Smooth muscle cell (in vitro differentiated cells): ENCODE measurements around a stretch of chr6.

GRCh38 chr6:106546765-106547222, 82.5 kb downstream of the RTN4IP1 start:
- RAMPAGE, long total RNA = no peak

DNA sequence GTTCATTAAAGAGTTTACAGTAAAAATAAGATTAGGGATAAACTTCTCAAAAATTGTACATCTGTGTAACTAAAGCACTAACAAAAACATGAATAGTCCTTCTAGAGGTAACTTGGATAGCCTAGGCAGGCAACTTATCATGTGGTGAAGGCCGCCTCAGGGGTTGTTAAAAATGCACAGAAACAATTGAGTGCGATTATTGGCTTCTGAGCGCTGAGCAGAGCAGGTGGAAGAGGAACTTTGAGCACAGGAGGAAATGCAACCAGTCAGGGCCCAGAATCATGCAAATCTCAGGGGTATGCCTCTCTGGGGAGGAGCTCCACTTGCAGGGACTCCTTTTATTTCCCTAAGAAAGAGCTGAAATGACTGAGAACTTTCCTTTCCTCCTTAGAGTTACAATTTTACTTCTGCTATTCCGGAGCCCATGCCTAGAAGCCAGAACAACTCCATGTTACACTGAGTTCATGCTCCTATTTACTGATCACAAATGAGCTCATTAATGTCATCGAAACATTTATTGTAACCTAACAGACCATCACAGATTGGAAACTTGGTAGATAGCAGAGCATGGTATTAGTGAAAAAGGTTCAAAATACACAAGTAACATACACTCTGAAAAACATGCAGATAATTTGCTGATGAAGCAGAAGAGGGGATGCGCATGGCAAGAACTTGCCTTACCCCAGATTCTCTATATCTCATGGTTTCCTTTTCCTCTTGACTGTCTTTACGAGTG, 37.4 kb downstream of the QRSL1 start:
- RAMPAGE, long total RNA = no peak

DNA sequence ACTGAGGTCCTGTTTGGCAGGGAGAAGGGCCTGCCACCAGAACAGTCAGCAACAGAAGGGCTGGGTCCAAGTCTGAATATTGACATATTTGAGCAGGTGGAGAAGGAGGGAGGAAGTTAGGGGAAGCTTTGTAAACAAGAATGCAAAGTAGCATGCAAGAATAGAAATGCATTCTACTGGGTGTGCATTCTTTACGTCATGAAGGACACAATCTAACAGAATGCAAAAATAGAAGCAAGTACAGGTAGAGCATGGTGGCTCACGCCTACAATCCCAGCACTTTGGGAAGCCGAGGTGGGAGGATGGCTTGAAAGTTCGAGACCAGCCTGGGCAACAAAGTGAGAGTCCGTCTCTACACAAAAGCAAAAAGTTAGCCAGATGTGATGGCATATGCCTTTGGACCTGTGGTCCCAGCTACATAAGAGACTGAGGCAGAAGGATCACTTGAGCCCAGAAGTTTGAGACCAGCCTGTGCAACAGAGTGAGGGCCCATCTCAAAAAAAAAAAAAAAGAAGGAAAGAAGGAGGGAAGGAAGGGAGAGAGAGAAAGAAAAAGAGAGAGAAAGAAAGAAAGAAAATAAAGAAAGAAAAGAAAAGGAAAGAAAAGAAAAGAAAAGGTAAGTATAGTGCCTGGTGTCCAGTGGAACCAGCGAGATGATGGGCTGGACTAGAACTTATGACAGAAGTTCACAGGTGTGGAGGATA, 100.7 kb downstream of the QRSL1 start:
- RAMPAGE, long total RNA = no peak

- RAMPAGE, long total RNA = no peak
These were observed 114.8 kb downstream of the CD24 start for GRCh38 chr6:106859623-106860143.

GRCh38 chr6:106886799-106887340, 87.7 kb downstream of the CD24 start:
- RAMPAGE, long total RNA = no peak

- RAMPAGE, long total RNA = no peak
These were observed 61.4 kb downstream of the CD24 start for GRCh38 chr6:106913206-106913375.

DNA sequence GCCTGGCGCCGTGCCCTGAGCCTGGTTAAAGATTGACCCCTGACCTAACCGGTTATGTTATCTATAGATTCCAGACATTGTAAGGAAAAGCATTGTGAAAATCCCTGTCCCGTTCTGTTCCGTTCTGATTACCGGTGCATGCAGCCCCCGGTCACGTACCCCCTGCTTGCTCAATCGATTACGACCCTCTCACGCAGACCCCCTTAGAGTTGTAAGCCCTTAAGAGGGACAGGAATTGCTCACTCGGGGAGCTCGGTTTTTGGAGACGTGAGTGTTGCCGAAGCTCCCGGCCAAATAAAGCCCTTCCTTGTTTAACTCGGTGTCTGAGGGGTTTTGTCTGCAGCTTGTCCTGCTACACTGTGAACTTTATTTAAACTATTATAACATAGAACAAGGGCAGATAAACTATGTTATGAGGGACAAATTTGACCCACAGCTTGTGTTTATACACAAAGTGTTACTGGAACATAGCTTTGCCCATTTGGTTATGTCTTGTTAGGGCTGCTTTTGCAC, 49.6 kb downstream of the CD24 start:
- RAMPAGE, long total RNA = no peak

DNA sequence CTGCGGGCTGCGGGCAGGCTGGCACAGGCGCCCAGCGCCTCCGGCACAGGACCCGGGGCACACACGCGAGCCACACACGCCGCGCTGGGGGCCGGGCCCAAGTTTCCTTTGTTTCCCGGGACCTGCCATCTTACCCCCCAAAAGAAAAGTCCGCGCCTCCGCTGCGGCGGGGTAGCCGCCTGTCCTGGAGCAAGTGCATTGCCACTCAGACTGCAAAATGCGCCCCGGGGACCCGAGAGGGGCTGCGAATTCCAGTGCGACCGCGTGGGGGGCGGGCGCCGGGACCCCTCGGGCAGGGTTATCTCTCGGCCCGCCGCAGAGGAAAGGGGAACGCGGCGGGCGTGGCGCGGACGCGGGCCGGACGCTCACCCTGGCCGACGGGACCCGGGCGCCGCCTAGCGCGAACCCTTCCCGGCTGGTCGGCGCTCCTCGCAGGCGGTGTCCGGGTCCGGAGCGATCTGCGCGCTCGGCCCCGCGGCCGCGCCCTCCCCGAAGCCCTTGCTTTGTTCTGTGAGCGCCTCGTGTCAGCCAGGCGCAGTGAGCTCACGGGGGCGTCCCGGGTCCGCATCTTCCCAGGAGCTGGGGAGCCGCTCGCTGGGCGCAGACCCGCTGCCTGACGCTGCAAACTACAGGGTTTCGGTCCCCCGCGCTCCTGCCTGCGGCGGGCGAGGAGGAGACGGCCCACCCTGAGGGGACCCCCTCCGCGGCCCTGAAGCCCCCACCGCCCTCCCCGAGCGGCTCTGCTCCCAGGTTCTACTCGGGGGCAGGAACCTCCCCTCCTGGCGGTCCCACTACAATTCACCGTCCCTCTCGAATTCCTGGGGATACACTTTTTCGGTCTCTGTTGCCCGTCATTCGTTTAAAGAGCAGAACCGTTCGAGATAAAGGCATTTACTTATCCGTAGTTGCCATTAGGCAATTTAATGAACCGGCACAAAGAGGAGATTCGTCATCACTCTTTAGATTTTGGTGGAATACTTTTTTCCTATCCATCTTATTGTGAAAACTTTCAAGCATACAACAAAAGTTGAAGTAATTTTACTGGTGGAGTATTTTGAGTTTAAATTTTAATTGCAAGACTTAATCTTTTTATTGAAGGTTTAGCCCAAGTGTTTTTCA, 830 bp upstream of the CD24 start:
- RAMPAGE, long total RNA = no peak

DNA sequence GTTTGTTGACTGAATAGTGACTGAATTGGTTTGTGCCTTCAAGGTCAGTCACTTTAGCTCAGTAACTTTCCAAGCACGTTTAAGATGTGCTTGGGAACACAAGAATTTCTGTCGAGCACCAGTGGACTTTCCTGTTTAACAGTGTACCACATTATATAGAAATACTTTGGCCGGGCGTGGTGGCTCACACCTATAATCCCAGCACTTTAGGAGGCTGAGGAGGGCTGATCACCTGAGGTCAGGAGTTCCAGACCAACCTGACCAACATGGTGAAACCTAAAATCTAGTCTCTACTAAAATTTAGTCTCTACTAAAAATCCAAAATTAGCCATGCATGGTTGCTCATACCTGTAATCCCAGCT, 1.8 kb upstream of the CD24 start:
- RAMPAGE, long total RNA = no peak

GRCh38 chr6:107116136-107116300, 703 bp upstream of the BEND3 start:
- RAMPAGE, long total RNA = no peak

DNA sequence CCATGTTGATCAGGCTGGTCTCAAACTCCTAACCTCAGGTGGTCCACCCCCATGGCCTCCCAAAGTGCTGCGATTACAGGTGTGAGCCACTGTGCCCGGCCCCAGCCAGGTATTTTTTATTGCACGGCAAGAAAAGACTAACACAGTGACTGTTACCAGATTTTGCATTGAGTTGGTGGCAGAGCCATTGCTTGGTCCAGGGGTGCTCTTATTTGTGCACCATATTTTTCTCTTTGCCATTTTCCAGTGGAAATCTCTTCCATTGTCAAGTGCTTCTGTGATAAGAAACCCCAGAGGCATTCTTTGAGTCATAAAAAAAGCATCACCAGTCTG, 74.2 kb upstream of the BEND3 start:
- RAMPAGE, long total RNA = no peak

DNA sequence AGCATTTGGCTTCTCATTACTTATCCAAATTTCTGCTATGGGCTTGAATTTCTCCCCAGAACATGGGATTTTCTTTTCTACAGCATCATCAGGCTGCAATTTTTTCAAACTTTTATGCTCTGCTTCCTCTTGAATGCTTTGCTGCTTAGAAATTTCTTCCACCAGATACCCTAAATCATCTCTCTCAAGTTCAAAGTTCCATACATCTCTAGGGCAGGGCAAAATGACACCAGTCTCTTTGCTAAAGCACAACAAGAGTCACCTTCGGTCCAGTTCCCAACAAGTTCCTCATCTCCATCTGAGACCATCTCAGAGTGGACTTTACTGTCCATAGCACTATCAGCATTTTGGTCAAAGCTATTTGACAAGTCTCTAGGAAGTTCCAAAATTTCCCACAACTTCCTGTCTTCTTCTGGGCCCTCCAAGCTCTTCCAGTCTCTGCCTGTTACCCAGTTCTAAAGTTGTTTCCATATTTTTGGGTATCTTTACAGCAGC, 55.4 kb downstream of the PDSS2 start:
- RAMPAGE, long total RNA = no peak

GRCh38 chr6:107459636-107460354, 431 bp upstream of the PDSS2 start:
- RAMPAGE, long total RNA = no peak

GRCh38 chr6:107488625-107489318, 1.1 kb upstream of the SOBP start:
- RAMPAGE, long total RNA = no peak

GRCh38 chr6:107561350-107561669, 71.4 kb downstream of the SOBP start:
- RAMPAGE, long total RNA = no peak

- RAMPAGE, long total RNA = no peak
These were observed 128.9 kb downstream of the SOBP start for GRCh38 chr6:107618796-107619155.

GRCh38 chr6:107657789-107658789, 166.0 kb downstream of the SCML4 start:
- RAMPAGE, long total RNA = no peak

DNA sequence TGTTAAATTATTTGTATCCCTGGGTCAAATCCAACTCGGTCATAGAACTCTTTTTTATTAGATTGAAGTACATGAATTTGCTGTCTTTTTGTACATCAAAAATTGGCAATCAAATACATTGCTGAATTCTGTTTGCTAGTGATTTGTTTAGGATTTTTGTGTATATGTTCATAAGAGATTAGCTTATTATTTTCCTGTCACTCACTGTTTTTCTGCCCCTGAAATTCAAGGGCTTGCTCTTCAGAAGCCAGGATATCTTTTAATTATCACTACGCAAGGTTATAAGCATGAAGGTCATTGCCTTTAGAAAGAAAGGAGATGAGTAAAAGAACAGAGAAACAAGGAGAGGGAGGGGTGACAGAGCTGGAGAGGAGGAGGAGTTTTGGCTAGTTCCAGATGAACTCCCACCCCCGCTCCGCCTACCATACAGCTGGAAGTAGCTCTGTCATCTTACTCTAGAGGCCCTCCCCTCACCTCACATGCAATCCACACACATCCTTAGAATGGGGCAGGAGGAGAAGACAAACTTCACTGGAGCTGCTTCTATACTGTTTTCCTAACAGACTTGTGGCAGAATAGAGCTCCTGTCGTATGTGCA, 144.8 kb downstream of the SCML4 start:
- RAMPAGE, long total RNA = no peak

DNA sequence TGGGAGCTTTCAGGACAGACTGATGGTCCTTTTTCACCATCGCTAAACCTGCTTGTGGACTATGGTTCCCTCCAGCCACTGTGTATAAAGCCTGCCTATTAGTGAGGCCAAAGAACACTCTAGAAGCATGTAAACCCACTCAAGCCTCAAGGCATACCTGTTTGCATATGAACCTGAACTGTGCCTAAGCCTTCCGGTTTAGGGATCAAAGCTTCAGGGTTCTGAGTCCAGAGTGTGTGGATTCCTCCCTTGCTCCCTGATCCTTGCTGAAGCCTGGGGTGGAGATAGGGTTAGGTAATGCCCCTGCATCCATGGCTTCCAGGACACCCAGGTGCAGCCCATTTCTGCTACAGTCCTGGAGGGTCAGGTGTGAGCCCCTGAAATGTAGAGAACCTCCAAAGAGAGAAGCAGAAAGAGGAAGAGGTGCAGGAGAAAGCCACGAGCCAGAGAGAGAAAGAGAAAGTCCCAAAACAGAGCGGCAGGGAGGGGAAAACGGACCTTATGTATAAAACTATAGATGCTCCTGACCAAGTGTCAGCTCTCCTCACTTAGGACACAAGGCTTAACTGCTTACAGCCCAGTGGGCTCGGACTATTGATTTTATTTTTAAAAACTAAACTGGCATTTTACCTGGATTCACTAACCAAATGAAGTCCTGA, 93.3 kb downstream of the SCML4 start:
- RAMPAGE, long total RNA = no peak

- RAMPAGE, long total RNA = no peak
These were observed 58.8 kb upstream of the SCML4 start for GRCh38 chr6:107882873-107883401.